SP-49 (cell line): ENCODE measurements around the genes TBKBP1 and PNPO.

GRCh38 chr17:47669118-47670002 is 19.6 kb downstream of the KPNB1 start:
- PRO-cap = no peak

DNA sequence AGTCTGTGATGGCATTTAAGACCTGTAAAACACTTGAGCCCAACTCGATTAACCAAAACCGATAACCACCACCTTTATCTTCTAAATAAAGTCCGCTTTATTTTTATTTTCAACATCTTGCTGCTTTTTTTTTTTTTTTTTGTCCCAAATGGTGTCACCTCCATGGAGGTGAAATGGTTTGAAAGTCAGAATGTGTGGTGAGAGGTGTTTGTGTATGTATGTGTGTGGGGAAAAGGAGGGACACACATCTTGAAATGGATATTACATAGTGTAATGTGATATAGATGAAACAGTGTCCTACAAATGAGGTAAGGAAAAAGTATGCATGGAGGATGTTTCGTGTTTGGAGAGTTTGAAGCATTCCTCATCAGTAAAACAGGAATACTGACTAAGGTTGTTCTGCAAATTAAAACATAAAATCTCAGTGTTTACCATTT is 8.6 kb upstream of the TBKBP1 start:
- PRO-cap = no peak

DNA sequence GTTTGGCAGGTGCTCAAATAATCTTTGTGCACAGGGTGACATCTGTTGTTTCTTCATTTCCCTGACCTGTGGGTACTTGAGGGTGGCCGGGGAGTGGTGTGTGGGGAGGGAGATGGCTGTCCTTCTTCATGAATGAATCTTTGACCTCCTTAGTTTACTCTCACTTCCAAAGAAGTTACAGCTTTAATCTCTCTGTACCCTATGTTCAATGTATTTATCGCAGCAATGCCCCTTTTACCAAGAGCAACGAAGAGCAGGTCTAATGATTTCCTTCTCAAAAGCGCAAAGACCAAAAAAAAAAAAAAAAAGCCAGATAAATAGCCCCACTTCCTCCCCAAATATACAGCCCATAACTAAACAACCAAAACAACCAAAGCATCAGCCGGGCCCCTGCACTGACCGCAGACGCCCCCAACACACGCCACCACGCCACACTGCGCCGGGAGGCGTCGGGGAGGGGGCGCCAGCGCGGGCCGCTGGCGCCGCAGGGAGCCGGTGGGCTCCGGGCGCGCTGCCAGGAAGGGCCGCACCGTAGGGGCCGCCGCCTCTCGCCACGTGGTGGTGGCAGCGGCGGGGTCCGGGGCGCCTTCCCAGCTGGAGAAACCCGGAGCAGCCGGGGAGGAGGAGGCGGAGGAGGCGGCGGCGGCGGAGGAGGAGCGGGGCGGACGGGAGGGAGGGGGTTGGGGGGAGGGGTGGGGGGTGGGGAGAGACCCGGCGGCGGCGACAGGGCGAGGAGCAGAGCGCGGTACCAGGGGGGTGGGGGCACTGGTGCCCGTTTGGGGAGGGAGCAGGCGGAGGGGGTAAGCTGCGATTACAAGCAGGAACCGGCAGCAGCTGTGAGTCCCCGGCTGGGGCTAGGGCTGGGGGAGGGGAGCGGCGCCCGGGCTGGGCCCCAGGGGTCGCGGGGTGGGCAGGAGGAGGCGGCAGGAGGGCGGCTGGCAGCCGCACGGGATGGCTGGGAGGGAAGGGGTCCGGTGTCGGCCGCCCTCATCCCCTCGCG is at the start of gene TBKBP1:
Gene TBKBP1, plus strand, starts transcription at position 803 of the 1,000 bp plus-strand sequence.
- PRO-cap = bidirectional peak, plus-strand start at position 810 of the sequence, minus-strand start at position 674 of the sequence

DNA sequence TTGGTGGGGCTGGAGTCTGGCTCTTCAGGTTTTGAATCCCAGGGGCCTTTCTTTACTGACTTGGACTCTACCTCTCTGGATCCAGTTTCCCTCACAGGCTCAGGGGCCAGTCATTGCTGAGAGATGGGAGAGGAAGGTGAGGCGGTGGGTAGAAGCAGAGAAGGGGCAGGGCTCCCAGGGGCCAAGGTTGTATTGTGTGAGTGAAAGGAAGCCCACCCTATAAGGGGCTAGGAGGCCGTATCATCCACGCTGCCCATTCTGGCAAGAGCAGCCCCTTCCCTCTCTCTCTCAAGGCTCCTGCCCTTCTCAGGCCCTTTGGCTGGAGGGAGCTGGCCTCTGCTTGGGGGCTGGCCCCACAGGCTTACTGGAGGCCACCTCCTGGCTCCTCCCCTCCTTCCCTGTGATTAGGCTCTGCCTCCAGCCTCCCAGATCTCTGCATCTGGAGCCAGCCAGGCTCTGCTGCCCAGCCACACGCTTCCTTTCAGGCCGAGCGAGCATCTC is 7.6 kb downstream of the TBKBP1 start:
- PRO-cap = no peak

GRCh38 chr17:47734659-47735489 is 1.8 kb downstream of the TBX21 start:
- PRO-cap = no peak

DNA sequence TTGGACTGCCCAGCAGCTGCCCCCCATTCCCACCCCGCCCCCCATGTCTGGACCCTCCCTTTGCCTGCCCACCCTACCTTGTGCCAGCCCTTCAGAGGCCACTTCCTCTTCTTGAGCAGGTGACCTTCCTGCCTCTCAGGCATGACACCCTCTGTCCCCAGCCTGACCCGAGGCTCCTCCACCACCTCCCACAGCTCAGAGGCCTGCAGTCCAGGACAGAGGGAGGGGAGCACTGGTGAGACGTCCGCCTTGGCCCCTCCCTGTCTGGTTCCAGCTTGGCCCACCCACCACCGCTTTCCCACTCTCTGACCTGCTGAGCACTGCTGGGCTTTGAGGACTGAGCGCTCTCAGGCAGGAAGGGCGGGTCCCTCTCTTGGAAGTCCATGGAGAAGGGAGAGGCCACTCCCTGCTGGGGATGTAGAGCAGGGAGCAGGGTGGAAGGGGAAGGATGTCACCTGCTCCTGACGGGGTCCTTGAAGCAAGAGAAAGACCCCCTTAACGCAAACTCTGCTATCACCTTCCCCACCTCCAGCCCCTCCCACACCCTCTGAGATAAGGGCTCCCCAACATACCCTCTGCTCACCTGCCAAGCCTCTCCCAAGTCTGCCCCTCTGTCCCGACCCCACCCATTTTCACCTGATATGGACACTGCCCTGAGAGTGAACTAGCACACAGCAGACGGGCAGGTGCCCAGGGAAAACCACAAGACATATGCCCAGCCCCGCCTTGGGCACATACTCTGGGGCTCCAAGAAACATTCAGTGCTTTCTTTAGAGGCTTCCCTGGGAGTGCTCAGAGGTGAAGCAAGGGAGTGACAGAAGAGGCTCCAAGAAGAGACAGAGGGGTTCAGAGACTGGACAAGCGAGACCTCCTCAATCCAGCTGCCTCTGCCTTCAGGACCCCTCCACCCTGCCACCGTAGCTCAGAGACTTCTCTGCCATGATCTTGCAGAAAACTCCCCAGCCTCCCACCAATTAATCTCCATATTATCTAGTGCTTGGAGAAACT is 1.4 kb downstream of the OSBPL7 start:
- PRO-cap = no peak

GRCh38 chr17:47847808-47848715 is 2.9 kb downstream of the SP6 start:
- PRO-cap = no peak

DNA sequence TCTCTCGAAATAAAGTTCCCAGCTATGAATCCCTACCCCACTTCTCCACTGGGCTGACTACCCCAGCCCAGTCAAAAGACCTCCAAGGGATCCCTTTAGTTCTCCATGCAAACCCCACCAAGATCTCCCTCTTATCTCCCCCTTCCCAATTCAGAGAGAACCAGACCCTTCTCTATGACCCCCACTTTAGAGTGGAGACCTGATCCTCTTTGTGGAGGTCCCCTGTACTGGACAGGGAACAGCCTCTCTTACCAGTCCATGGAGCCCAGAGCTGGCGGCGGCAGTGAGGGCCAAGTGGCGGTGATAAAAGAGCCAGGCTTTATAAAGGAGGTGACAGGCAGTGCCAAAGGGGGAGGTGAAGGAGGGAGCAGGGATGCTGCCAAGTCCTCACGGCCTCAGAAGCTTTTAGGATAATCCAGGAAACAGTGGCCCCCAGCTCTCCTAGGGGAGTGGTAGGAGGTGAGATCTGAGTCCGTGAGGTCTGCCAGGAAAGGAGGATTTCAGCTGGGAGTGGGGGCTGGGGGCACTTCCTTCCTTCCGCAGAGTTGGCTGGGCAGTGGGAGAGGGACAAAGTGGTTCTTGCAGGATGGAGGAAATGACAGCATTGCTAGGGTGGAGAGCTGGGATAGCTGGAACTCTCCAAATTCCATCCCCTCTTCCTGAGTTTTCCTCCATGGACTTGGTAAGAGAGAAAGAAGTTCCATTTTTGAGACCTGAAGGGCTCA is 4.6 kb upstream of the SP6 start:
- PRO-cap = no peak

- PRO-cap = bidirectional peak, plus-strand start at chr17:47941524, minus-strand start at chr17:47941354
These were observed at the start of gene PNPO for GRCh38 chr17:47941179-47941881. Gene PNPO, plus strand, starts transcription at chr17:47941571.

DNA sequence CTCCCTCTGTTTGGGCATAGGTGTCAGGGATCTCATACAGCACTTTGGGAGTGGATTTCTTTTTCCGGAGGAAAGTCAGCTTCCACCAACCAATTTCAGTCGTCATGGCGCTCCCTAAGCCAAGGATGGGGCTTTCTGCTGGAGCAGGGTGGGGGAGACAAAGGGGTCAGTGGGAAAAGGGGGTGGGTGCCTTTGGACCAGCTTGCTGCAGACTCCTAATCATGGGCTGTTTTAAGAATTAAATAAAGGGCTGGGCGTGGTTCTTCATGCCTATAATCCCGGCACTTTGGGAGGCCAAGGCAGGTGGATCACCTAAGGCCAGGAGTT is 4.6 kb downstream of the PRR15L start:
- PRO-cap = no peak

DNA sequence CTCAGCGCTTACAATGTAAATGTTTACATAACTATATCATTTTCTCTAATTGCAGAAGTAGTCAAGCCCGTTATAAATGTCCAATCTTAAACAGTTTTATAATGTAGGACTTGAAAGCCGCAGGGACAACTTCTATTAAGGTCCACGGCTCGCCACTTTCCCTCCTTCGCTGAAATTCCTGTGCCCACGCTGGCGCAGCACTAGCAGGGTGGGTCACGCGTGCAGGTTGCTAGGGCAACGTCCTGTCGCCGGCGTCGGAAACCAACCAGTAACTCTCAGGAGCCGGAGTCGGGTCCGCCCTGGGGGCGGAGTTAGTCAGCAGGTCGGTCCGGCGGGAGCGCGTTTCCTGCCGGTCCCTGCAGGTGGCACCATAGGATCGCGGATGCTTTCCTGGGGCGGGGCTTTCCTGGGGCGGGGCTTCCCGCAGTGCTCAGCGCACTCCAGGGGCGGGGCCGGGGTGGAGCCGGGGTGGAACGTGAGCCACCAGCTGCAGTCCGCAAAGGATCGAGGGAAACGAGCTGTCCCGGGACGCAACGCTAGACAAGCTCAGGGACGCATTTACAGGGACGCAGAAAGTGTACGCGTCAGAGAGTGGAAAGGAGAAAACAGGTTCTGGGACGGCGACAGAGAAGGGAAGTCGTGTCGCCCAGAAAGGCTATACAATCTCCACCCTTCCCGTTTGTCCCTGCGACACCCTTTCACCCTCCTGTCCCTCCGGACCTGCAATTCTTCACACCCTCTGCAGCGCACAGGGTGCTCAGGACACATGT is 12.5 kb downstream of the COPZ2 start:
- PRO-cap = no peak

DNA sequence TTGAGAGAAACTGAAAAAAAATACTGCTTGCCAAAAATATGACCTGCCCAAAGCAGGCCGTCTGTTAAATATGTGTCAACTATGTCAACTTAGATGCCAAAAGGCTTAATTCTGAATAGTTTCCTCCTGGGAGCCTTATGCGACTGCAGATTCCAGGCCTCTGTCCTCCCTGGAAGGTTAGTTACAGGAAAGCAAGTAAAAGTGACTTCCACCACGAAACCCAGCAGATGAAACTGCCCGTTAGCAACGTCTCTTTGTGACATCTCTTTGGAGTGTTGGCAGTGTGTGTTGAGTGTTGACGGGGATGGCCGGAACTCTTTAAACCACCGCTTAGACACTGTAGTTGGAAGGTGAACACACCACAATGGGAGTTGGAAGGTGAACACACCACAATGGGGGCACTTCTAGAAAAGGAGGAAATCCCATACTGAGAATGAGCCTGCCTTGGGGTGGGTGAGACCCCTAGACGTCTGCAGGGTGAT is 908 bp downstream of the SKAP1 start:
- PRO-cap = no peak

DNA sequence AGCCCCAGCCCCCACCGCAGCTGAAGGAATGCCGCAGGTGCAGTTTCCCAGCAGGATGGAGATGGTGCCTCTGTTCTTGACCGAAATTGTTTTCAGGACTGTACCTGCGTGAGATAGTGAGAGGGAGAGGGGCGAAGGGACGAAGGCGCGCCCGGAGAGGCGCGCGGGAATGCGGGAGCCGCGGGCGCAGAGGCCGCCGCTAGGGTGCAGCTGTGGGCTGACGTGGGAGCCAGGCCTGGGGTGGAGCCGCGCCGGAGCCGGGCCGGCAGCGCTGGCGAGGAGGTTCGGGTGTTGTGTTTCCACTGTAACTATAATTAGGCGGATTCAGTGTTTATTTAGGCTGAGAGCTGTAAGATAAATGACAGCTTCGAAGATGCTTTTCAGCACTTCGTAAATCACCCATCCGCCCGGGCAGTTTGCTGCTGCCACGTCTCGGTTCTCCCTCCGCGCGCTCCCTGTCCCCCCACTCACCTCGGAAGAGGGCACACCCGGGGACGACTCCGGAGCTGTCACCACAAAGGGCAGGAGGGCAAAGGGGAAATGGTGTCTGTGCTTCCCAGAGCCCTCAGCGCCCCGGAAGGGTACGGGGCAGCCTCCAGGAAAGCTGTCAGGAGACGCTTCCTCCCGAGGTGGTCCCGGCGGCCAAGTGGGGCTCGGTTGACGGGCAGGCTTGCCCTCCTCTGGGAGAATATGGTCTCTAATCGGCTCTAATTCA is 38.2 kb downstream of the HOXB1 start:
- PRO-cap = no peak

GRCh38 chr17:48526866-48527289 is 3.9 kb downstream of the HOXB1 start:
- PRO-cap = no peak

- PRO-cap = no peak
These were observed 2.0 kb downstream of the HOXB2 start for GRCh38 chr17:48542938-48543190.

- PRO-cap = no peak
These were observed 405 bp downstream of the HOXB2 start for GRCh38 chr17:48544437-48544971.

DNA sequence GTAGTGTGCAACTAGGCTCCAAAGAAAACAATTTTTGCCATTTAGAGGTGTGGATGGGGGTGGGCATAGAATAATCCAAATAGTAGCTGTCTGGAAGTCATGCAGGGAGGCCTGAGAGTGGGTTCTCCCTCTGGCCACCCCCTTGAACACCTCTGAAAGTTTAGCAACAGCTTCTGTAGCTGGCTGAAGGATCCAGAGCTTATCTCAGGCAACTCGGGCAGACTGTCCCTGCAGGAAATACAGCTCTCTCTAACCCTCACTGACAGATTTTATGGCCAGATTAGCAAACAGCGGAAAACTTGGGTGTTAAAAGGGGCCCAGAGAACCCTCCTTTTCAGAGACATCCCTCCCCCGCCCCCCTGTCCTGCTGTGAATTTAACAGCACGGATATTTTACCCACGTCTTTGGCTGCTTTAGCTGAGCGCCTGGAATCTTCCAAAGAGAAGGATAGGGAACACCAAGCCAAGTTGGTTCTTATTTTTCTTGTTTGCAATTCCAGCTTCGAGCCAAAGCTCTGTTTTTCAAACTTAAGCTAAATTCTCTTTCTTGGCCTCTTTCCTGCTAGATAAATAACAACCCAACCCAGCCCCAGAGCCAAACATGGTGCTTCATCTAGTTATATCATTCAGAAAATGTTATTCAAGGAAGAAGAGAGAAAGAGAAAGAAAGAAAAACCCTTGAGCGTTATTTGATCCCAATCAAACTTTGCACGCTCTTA is 2.2 kb upstream of the HOXB2 start:
- PRO-cap = no peak

- PRO-cap = no peak
These were observed 14.2 kb upstream of the HOXB2 start for GRCh38 chr17:48558900-48559622.

- PRO-cap = no peak
These were observed 3.1 kb upstream of the HOXB5 start for GRCh38 chr17:48596690-48596995.

DNA sequence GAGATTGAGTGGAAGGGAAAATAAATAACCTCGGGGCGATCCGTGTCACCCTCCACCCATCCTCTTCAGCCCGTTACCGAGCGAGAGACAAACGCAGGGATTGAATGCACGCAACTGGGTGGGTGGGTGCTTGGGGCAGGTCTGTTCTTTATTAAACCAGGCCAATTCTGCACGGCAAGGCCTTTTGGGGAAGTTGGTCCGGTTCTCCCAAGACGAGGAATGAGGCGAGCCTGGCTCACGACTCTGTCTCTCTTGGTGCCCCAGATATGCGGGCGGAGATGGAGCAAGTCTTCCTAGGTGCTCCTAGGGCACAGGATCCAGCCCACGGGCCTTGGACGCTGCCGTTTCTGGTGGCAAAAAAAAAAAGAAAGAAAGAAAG is 430 bp upstream of the HOXB7 start:
- PRO-cap = no peak